Cytotoxic T cell (primary cell): ENCODE results near the genes PAK2, DLG1, LRCH3 and LMLN.

DNA sequence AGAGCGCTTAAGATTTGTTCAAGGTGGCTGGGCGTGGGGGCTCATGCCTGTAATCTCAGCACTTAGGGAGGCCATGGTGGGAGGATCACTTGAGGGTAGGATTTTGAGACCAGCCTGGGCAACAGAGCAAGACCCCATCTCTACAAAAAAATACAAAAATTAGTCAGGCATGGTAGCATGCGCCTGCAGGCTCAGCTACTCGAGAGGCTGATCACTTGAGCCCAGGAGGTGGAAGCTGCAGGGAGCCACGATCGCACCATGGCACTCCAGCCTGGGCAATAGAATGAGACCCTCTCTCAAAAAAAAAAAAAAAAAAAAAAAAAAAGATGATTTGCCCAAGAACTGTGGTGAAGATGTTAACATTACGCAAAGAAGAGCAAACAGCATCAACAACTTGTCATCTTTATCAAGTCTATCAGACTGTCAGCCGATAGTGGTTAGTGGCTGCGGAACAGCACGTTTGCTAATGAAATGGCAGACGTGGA, 27.7 kb downstream of the NRROS start:
- PRO-cap, 2 experiments, result no peak in any of the 2 experiments

GRCh38 chr3:196739498-196740128, at the start of gene PAK2:
TSS of gene PAK2 (plus strand) at chr3:196739857.
- PRO-cap, 2 experiments, result peak in 2 of 2 experiments; most common plus-strand start chr3:196739901 (in 2); most common minus-strand start chr3:196739871 (in 2)

DNA sequence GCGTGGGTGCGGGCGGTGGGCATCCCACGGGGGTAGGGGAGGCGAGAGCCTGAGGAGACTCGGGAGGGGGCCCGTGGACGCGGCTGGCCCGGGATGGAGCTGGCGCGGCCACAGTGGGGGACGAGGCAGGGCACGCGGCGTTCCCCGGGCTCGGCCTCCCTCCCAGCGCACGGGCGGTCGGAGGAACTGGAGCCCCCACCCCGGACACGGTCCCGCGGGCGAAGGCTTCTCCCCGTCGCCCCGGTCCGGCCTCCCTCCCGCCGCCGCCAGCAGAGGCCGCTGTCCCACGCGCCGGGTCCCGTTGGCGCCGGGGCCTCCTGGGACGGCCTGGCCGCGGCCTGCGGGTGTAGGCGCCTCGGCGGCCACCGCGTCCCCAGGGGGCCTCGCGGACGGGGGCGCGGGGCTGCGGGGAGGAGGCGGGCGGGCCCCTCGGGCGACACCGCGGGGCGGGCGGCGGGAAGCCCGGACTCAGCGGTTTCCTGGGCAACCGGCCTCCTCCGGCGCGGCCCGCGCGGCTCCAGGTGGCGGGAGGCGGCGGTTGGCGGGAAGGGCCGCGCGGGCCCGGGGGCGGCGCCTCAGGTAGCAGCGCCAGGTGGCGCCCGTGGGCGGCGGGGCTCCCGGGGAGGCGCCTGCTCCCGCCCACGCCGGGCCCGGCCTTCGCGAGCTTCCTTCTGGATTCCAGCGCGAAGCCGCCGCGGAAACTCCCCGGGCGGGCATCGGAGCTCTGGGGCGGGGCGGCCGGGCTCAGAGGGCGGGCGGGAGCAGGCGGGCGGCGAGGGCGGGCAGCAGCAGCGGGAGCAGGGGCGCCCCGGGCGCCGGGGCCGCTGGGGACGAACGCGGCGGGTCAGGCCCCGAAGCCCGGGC, 26.8 kb downstream of the MELTF start:
- PRO-cap, 2 experiments, result peak in 1 of 2 experiments; most common plus-strand start position 775 of the sequence (in 1); most common minus-strand start position 673 of the sequence (in 1)

- PRO-cap, 2 experiments, result no peak in any of the 2 experiments
Observed at GRCh38 chr3:197057736-197058218, 28.2 kb upstream of the MELTF start.

DNA sequence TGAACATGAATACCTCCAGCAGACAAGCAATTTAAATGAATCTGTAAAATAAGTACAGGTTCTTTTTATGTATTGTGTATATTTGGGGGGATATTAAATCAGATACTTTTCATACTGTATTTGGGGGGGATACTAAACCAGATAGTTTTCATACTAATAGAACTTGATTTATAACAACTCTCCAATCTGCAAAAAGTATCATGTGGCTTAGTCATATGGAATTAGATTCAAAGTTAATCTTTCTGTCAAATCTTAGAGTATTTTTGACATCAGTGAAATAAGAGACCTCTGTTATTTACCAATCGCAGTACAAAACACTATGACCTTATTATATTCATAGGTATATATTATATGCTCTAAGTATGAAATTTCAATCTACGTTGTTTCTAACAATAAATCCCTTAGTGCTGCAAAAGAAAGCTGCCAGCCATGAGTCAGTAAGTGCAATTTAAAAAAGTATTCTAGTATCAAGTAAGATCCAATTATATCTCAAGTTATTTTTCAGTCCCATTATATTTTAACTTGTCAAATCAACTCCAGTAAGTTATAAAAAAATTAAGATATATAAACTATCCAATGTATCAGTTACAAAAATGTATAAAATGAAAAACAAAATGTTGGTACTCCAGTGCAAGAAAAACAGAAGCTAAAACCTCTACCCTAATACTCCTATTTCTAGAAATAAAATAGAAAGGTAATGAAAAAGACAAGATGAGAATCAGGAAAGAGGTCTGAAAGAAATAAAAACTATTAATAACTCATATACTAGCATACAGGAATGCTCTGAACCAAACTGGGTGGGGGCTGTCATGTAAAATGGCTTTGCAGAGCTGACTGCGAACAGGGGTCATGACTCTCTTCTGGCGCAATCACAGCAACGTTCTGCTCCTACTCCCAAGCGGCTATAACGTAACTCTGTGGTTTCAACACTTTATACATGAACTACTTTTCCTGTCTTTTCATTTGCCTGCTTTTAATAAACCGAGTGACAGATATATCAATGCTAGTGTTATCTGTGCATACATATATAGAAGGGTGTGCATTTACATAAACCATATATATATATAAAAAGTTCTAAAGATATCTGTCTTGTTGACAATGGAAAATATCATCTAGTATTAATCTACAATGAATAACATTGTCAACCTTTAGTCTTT, 117.0 kb downstream of the DLG1 start:
- PRO-cap, 2 experiments, result no peak in any of the 2 experiments

DNA sequence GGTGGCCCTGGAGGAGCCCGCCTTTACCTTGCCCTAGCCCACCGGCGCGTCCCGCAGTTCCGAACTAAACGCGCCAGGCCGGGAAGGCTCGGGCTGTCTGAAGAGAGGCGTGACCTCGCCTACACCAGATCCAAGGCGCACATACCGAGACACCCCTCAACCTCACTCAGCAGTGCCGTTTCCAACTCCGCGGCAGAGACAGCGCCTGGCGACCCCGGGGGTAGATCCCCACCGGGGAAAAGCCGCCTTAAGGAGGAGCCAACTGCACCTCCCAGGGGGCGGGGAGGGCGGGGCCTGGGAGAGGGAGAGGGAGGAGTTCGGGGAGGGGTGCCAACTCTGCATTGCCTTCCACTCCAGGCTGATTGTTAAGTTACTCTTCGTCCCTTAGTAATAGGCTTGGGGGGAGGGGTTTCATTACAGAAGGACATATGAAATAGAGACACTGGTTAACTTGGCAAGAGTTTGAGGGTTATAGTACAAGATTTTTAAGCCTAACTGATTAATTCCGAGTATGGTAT, at the start of gene DLG1:
TSS of gene DLG1 (minus strand) at position 222 of the 518 bp plus-strand sequence.
- PRO-cap, 2 experiments, result peak in 2 of 2 experiments; most common plus-strand start position 169 of the sequence (in 2); most common minus-strand start position 66 of the sequence (in 1)

DNA sequence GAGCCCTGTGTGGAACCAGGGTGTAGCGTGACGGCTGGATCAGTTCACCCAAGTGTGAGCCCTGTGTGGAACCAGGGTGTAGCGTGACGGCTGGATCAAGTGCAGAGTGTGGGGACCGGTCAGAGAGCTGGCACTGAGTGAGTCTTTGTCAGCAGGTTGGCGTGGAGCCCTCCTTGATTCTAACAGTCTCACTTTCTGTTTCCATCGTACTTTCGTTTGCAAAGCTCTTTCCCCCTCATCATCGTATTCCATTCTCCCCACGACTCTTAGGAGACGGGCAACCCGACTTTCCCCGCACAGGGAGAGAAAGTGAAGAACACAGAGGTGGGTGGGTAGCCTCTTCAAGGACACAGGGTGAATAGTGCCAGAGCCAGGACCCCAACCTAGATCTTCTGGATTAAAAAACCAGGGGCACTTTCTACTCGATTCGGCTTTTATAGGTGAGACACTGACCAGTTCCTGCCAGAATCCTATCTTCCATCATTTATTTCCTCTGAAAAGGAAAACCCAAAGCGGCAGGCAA, 58.0 kb upstream of the DLG1 start:
- PRO-cap, 2 experiments, result no peak in any of the 2 experiments

GRCh38 chr3:197505828-197506414, 49.8 kb downstream of the BDH1 start:
- PRO-cap, 2 experiments, result no peak in any of the 2 experiments

- PRO-cap, 2 experiments, result no peak in any of the 2 experiments
Observed at GRCh38 chr3:197522063-197522927, 33.5 kb downstream of the BDH1 start.

- PRO-cap, 2 experiments, result no peak in any of the 2 experiments
Observed at GRCh38 chr3:197549194-197550115, 6.3 kb downstream of the BDH1 start.

GRCh38 chr3:197640988-197641988, 85.5 kb upstream of the BDH1 start:
- PRO-cap, 2 experiments, result no peak in any of the 2 experiments

GRCh38 chr3:197664457-197665203, 72.1 kb downstream of the RUBCN start:
- PRO-cap, 2 experiments, result peak in 2 of 2 experiments; most common plus-strand start chr3:197664918 (in 1); most common minus-strand start chr3:197665124 (in 1)

- PRO-cap, 2 experiments, result peak in 2 of 2 experiments; most common plus-strand start chr3:197791264 (in 1); most common minus-strand start chr3:197791230 (in 2)
Observed at GRCh38 chr3:197791147-197791839, at the start of gene LRCH3. TSS of gene LRCH3 (plus strand) at chr3:197791254.

- PRO-cap, 2 experiments, result peak in 2 of 2 experiments; most common plus-strand start chr3:197960708 (in 2); most common minus-strand start chr3:197960434 (in 1)
Observed at GRCh38 chr3:197960144-197960988, at the start of gene LMLN. TSS of gene LMLN (plus strand) at chr3:197960217.

GRCh38 chr3:198032480-198032886, 72.5 kb downstream of the LMLN start:
- PRO-cap, 2 experiments, result no peak in any of the 2 experiments